ENCODE measurements around a stretch of chr2.

- RRBS: no CpG with 5 or more reads among the region's 4 CpGs
These were observed 1.9 kb downstream of the AFF3 start for GRCh38 chr2:100140485-100140985.

- RRBS: 3% methylated on average over 48 of the region's 87 CpGs
These were observed 955 bp downstream of the LONRF2 start for GRCh38 chr2:100321171-100321921.

DNA sequence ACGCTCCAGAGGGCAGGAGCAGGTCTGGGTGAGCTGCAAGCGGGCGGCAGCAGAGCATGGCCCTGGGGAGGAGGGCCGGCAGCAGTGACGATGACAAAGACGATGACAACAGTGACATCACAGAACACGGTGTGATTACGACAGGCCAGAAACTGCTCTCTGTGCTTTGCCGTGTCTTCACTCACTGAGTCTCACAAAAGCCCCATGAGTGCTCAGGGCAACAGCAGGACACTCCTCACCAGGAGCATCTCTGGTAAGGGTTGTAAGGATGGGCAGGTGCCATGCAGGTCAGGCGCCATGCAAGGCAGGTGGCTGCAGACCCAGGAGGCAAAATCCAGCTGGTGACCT lies 23.2 kb downstream of the CHST10 start:
- RRBS: no CpG with 5 or more reads among the region's 10 CpGs

DNA sequence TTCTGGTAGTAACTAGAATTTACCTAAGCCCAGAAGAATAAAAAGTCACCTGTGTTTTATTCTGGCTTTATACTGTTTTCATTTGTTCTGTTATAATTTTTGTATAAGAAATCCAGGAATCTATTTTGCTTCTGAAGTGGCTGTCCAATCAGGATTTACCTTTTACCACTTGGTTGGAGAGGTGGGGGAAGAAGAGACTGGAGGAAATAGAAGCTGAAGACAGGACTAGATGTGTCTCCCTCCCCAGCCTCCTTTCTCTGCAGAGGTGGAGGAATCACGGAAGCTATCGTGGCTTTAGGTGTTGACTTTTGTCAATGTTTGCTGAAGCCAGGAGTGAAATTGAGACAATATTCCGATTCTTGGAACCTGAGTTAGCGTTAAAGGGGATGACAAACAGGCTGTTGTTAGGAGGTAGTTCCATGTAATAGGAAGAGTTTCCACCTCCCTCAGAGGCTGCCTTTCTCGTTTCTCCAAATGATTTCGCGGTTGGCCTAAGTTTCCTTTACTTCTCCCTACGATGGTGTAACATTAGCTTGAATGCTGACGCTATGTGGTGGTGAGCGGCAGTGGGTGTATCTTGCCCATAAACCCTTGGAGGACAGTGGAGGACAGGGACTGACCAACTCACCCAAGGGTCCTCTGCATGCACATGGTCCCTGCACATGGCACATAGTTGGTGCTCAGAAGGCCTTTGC lies 43.6 kb downstream of the PDCL3 start:
- RRBS: no CpG with 5 or more reads among the region's 10 CpGs

DNA sequence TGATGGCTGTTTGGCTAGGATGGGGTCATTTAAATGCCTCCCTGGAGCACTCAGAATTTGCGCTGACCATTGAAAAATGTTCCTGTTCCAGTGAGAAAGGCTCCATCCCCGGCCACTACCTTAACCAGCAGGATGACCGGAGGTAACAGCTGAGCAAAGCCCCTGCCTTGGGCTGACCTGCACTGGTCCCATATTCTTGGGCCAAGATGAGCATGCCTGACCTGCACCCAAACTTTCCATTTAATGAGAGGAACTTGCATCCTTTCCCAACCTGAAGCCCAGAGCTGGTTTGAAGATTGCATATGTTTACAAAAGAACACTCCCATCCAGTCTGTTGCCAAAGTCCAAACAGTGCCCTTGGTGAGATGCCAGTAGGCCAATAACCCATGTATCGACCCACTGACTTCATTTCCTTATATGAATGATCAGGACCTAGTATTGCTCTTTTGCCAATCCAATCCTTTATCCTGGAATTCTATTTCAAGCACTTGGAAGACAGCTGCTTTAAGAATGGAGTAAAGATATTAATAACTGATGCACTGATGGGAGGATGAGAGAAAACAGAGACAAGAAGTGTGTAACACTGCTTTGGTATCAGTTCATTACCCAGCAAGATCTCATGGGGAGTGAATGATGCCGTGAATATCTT lies 5.4 kb upstream of the NPAS2 start:
- RRBS: no CpG with 5 or more reads among the region's 5 CpGs

DNA sequence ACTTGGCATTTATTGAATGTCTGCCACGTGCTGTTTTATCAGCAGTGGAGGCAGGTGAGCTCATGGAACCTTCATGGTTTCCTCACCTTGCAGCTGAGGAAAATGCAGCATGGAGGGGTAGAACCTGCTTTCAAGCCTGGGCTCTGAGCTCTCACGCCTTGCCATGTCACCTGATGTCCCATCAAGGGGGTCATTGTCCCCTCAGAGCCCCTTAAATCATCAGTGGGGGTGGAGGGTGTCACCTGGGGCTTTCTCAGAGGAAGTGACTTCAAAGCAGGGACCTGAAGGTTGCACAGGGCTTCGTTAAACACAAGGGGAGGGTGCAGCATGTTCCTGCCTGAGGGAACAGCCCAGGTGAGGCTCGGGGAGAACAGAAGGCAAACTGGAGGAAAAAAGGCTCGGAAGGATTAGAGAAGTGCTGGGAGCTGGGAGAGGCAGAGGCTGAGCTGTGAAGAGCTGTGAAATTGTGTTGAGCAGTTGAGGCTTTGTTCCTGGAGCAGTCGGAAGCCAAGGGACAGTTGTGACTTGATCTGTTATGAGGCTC lies 55.9 kb upstream of the RPL31 start:
- RRBS: no CpG with 5 or more reads among the region's 6 CpGs

DNA sequence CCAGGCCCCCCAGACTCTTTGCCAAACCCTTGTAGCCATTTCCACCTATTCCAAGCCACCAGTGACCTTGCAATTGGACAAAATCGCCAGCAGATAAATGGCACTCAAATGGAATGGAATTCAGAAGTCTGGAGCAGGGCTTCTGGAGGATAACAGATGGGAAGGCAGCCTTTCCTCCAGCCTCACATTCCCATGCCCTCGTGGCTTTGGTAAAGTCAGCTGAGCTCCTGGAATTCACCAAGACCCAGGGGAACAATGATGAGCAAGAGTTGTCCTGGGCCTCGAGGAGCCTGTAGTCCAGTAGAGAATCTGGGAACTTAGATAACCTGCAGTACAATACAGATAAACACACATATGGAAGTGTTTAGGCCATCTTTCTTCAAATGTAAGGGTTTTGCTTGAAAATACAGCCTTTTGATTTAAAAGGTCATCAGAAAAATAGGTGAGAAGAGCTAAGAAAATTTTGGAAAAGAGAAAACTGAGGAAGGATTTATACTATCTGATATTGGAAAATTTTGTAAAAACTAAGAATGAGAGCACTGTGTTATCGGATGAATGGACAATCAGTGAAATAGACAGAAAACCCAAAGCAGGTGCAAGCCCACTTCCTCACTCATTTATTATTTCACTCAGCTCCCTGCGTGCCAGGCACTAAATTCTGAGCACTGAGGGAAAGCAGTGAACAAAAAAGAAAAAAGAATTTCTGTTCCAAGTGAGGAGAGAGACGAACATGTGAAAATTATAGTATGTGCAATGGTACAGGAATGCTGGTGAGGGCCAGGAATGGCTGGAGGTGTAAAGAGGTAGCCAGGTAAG lies 12.9 kb upstream of the RPL31 start:
- RRBS: no CpG with 5 or more reads among the region's 6 CpGs

GRCh38 chr2:101006188-101007283 lies 4.4 kb downstream of the RPL31 start:
- RRBS: no CpG with 5 or more reads among the region's 5 CpGs

DNA sequence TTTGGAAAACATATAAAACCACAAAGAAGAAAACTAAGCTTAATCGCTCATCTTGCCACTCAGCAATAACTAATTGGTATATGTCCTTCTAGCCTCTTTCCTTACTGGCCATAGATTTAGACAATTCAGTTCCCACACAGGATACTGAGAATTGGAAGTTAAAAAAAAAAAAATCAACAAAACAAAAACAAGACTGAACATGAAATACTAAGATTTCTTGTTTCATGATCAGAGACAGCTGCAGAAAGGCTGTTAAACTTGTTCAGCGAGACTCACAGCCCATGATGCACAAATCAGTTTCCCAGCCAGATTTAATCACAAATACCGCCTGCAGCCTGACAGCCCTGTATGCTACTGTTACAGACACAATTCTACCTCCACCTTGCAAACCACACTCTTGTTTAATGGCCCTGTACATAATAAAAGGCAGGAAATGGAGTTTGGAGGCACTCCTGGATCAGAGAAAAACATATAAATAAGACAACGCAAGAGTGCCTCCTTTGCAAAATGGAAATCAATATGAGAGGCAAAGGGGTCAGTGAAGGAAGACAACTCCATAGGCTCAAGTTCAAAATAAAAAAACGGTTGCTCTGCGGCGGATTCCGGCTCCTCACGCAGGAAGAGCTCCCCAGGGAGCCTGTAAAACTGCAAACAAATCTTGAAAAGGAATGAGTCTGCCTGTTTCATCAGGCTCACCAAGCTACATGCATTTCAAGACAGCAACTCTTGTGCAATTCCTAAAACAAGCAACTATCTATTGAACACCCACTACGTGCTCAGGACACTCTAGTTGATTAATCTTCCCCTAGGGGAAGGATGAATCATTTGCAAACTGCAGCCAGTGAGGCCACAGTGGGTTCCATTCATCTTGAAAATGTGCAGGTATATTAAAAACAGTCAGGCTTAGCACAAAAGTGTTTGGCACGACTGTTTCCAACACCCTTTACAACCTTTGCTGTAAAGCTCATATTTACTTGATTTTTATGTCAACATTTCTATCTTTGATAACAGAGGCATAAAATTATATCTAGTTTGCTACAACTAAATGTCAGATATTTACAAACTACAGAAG lies 37.6 kb downstream of the TBC1D8 start:
- RRBS: no CpG with 5 or more reads among the region's 11 CpGs

GRCh38 chr2:101145495-101145935 lies 5.7 kb downstream of the TBC1D8 start:
- RRBS: no CpG with 5 or more reads among the region's 2 CpGs

DNA sequence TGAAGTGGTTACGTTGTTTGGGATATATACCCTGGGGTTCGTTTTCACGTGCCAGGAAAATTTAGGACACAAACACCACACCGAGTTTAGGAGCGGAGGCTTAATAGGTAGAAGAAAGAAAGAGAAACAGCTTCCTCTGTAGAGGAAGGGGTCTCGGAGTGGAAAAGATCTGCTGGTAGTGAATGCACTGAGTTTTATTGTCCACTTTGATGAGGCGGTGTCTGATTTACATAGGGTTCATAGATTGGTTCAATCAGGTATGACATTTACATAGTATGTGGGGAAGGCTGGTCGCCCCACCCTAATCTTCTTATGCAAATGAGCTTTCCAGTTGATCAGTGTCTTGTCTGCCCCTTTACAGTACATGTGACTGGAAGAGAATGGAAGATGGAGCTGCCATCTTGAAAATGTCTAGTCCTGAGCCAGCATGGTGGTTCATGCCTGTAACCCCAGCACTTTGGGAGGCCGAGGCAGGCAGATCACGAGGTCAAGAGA lies 19.9 kb upstream of the CNOT11 start:
- RRBS: no CpG with 5 or more reads among the region's 10 CpGs

DNA sequence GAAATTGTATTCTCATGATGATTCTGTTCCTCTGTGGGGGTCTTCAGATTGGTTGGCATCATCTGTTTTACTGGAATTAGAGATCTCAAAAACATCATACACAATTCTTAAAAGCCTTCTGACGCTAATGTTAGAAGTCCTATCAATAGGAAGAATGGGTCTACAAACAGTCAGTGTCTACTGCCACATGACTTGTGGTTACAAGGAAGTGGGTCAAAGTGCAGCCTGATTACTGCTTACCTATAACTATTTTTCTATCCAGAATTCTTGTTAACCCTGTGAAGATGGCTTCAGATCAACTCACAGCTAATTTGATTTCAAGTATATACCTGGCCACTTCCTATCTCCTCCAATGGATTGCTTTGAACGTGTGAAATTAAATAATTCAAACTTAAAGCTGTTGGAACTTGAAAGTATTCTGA lies 2.9 kb upstream of the RNF149 start:
- RRBS: no CpG with 5 or more reads among the region's 2 CpGs

DNA sequence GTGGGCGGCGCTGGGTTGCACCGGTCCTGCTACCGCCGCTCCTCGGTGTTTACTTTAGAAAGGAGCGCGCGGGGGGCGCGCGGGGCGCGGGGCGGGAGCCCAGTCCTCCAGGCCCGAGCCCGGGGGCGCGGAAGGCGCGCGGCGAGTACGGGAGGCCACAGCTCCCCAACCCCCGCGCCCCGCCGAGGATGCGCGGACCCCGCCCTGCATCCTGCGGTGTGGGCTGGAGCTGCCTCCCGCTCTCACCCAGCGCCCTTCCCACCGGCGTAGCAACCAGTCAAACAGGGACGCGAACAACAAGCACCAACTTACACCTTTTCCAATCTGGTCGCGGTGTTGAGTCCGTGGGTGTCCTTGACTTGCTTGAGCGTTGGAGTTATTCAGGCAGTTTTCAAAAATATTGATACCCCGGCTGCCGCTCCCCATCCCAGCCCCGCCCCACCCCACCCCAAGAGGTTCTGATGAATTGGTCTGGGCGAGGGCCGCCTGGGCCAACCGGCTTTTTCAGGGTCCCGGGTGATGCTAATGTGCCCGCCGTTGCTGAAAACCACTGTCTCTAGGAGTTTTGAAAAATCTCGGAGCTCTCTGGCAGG lies 492 bp downstream of the RFX8 start:
- RRBS: 16% methylated on average over 16 of the region's 52 CpGs

DNA sequence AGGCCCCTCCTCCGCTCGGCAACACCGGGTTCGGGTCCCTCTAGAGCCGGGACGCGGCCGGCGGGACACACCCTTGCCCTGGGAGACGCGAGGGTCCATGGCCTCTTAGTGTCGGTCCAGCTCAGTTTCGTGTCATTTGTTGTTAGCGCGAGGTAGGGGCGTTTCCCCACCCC lies 500 bp upstream of the MAP4K4 start:
- RRBS: no CpG with 5 or more reads among the region's 16 CpGs

GRCh38 chr2:101715587-101716164 lies 18.2 kb downstream of the MAP4K4 start:
- RRBS: no CpG with 5 or more reads among the region's 2 CpGs

DNA sequence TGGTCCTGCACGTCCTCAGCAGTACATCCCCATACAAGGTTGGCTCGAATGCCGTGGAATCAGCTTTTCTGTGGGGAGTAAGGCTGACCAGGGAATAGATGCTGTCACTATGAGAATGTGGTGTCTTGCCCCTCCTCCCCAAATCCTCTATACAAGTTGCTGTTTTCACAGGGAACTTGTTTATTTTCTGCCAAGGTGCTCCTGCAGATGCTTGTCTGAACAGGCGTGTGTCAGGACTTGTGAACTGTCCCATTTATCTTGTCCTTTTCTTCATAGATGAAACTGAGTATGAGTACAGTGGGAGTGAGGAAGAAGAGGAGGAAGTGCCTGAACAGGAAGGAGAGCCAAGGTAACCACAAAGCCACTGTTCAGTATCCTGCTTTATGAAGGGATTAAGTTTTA lies 144.8 kb downstream of the MAP4K4 start:
- RRBS: no CpG with 5 or more reads among the region's 4 CpGs

- RRBS: no CpG with 5 or more reads among the region's 4 CpGs
These were observed 99.4 kb upstream of the IL1R2 start for GRCh38 chr2:101892249-101892816.

DNA sequence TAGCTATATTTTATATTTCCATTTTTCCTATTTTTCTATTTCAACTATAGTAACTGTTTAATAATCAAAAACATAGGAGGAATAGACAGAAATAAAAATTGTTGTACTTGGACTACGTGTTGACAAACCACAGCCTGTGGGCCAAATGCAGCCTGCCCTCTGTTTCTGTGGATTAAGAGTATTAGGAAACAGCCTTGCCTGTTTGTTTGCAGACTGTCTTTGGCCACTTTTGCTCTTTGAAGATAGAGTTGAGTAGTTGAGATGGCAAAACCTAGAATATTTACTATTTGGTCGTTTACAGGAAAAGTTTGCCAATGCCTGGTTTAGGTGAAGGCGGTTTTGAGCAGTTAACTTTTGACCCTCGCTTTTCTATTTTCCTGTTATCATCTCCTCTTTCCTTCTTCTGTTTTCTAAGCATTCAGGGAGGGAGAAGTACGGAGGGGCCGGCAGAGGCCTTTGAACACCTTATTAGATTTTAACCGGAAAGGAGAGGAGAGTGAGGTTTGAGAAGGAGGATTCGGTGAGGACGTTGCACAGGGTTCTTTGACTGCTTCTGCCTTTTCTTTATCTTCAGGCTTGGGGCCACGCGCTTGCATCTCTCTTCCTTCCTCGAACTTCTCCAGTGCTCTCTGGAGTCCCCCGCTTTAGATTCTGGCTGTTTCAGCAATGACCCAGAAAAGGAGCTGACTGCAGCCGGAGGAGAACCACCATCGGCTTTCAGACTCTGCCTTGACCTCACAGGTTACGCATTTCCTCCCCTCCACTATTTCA lies 39.2 kb downstream of the IL1R2 start:
- RRBS: no CpG with 5 or more reads among the region's 16 CpGs

DNA sequence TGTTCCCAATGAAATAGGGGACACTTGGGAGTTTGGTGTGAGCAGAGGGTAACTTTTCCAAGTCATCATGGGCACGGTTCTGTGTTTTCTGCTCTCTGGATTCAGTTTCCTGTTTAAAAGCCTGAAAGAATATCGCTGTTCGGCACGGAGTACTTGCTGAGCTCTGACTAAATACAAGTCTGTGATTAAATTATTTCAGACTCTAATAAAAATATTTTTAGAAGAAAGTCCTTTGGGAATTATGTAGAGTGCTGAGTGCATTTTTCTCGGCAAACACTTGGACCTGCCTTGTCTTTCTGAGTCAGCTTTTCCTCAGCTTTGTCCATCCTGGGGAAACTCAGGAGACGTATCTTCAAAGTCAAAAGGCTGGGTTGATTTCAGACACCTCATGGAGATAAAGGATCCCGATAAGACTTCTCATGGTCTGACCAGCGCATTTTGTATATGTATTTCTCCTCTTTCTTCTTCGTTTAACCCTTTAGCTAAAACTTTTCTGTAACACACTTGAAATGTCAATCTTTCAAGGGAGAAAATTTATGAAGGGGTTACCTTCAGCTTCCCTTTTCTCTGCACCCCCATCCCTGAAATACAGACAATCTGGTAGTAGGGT lies 46.0 kb downstream of the IL1R2 start:
- RRBS: no CpG with 5 or more reads among the region's 9 CpGs

DNA sequence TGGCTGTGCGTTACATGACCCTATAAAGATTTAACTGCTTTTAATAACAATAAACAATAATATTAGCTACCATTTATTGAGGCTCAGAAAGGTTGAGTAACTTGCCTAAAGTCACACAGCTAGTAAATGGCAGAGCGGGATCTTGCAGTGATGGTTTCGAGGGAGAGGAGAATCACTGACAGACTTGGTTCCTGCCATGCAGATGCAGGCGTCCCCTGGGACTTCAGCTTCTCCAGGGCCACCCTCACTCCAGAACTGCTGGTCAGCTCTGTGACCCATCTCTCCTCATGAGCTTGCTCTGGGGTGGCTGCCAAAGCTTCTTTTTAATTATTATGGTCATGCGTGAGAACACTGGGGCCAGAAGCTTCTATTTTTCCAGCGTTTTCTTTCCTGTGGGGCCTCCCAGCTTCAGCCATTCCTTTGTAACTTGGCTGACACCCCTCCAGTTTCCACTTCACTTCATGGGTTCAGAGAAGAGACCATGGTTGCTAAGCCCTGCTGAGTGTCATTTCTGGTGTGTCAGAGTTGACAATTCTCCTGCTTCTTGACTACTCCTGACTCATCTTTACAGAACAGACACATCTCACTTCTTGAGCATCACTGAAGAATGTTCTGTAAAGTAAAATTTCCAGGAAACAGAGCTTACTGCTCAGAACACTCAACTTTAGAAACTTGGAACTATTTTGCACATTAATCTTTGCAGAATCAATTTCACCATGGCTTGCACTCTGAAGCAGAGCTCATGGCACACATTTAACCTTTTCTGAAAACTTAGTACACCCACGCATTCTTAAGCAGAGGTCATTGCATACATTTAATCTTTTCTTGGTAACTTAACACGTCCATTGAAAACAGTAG lies 70.4 kb downstream of the IL1R2 start:
- RRBS: no CpG with 5 or more reads among the region's 8 CpGs

All from epidermal melanocyte (primary cell).